LHCN-M2 (cell line): ENCODE measurements around the genes ULK3 and SCAMP2.

DNA sequence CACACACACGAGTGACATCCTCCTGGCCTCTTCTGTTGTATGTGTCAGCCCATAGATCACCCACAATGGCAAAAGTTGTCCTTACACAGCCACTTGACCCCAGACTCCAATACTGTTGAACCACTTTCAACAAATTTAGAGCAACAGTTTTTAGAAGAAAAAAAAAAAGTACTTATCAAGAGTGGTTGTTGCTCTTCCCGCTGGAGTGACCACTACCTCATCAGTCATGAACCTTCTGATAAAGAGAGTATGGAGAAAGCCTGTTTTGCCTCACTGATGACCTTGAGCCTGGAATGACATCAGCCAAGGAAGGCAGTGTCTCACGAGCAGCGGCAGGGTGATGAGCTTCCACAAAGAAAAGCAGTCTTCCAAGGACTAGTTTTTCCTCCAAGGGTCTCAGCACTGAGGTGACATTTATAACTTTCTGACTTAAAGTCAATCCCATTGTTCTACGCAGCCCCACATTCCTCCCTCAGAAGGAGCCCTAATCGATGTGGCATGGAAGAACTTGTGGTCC is 1.6 kb upstream of the CYP11A1 start:
- RAMPAGE, long total RNA: no peak

GRCh38 chr15:74383630-74384570 is 16.5 kb upstream of the CYP11A1 start:
- RAMPAGE, long total RNA: no peak

DNA sequence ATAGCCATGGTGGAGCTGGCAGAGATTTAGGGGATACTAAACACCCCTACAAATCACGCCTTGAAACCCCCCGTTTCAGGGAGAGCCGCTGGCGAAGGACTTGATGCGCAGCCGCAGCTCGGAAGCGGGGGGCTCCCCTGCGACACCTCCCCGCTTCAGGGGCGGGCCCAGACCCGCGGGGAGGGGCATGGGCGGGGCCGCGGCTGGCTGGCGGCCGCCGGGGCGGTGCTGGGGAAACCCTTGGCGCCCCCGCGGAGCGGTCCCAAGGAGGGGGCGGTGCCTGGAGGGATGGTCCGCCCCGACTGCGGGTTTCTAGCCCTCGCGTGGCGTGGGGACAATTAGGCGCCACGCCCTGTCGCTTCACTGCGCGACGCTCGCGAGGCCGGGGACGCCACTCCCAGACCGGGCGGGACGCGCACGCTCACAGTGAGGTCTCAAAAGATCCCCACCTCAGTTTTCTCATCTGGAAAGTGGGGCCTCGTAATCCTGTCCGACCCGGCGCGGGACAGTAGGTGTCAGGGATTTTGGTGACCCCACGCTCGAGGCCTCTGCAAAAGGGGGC is 1.0 kb upstream of the CLK3 start:
- RAMPAGE, long total RNA: no peak

DNA sequence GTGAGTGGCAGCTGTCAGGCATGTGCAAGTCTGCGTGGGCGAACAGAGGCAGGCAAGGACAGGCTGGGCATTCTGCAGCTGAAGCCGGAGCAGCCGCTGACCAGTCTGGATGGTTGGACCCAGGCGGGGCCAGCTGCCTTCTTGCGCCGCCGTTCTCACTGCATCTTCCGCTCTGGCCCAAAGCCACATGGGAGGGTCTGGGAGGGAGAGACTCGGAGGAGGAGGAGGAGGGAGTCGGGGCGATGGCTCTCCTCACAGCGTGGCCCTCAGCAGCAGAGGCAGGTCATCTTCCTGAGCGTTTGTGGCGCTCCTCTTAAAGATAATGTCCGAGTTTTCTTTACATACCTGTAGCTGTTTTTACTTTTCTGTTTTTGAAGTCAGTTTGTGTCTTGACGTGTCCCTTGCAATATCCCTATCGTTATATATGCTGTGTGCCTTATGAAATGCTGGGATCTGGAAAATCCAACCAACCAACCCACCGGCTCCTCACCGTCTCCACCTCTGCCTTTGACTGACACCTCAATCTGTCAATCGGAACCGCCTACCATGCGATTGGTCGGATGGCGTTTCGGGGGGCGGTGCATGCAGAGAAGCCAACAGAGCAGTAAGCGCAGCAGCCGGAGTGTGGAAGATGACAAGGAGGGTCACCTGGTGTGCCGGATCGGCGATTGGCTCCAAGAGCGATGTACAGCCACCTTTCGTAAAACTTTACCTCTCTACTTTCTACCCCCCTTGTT is 6.1 kb downstream of the CLK3 start:
- RAMPAGE, long total RNA: no peak

GRCh38 chr15:74625845-74626397 is 10.3 kb downstream of the CLK3 start:
- RAMPAGE, long total RNA: no peak

DNA sequence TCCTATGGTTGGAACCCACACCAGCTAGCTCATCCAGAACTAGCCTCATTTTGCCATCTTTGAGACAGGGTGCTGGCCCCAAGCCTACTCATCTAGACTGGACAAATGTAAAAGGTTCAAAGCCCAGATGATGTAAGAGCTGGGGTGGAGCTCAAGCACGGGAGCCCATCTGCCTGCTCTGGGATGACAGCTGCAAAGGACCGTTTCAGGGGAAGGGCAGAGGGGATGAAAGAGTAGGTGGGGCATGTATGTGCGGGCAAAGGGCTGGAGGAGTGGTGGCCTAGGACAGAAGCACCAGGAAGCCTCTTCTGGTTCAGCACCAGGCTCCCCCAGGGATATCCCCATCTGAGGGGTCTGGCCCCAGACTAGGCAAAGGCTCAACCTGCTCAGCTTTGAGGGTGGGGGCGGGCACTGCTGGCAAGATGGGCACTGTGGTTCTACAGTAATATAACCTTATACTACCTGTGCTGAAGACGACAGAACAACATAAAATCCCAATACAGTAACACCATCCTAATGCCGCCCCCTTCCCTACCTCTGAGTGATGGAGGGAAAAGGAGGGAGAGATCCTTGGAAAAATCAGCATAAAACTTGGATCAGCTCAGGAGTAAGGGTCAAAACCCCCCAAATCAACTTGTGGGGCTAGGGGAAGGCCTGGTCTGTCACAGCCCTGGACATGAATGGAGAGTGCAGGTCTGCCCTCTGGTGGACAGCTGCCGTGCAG is 16.0 kb downstream of the CLK3 start:
- RAMPAGE, long total RNA: no peak

DNA sequence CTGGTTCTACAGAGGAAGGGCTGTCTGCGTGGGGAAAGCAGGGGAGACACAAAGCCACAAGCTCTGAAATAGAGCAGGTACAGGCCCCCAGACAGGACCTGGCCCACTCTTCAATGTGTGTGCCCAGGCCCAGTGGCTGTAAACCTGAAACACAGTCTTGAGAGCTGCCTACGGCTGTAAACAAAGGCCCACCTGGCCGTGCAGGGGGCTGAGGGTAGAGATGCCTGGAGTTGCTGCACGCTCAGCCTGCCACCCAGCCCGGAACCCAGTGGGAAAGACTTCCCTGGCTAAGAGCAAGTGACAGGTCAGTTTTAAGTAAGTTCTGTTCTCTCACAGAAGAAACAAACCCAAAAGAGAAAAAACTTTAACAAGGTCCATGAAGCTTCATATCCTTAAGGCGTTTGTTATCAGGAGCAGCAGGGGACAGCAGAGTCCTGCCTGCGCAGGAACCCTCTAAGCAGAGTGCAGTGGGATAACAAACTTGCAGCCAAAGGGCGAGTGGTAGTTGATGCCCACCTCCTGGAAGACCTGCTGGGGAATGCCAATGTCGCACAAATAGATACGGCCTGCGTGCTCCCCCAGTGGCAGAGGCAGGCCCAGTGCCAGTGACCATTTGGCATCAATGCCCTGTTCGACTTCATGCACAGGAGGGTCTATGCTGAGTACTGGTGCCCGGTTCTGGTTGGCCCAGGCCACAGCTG is 16.7 kb downstream of the CLK3 start:
- RAMPAGE, long total RNA: no peak

- RAMPAGE, long total RNA: no peak
These were observed 4.6 kb upstream of the CSK start for GRCh38 chr15:74776870-74778050.

DNA sequence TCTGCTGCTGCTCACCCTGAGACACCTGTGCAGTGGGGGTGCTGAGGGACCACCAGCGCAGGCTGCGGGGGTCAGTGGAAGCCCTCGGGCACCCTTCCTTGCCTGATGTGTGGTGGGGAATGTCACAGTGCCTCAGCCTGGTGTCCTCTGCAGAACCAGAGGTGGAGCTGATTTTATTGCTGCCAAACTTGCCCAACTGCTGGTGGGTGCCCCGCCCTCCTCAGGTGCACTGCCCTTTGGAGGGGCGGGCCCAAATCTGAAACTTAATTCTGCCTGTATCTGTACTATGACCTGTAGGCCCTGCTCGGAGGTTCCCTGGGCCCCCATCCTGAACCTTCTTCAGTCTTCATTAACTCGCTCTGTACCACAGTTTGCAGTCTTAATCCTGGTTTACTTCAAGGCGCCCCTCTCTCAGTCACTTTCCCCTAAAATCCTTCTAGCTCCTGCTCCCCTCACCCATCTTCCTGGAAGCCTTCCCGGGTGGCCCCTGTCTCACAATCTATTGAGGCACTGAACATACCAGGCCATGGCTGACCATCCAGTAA is 7.5 kb downstream of the CSK start:
- RAMPAGE, long total RNA: no peak

DNA sequence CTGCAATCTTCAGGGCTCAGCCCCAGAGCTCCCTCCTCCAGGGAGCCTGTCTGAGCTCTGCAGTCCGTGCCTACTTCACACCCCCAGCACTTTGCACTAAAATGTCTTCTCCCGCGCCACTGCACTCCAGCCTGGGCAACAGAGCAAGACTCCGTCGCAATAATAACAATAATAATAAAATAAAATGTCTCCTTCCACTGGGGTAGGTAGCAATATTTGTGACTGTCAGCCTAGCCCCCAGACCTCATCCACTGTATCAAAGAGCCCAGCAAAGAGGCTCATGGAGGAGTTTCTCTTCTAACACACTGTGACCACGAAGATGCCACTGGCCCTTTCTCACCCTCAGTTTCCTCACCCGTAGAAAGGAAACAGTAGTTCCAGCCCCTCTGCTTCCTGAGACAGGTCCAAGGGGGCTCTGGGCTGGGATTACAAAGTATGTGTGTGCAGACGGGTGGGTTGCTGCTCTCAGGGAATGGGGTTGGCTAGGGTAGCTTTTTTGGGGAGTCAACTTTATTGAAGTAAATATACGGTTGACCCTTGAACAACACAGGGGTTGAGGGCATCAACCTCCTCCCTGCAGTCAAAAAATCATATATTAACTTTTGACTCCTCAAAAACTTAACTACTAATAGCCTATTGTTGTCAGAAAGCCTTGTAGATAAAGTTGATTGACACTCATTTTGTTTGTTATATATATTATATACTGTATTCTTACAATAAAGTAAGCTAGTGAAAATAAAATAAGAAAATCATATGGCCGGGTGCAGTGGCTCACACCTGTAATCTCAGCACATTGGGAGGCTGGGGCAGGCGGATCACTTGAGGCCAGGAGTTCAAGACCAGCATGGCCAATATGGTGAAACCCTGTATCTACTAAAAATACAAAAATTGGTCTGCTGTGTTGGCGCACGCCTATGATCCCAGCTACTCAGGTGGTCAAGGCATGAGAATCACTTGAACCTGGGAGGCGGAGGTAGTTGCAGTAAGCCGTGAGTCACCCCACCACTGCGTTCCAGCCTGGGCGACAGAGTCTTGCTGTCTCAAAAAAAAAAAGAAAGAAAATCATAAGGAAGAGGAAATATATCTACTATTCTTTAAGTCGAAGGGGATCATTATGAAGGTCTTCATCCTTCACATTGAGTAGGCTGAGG is 13.7 kb downstream of the CSK start:
- RAMPAGE, long total RNA: no peak

- RAMPAGE, long total RNA: no peak
These were observed at the start of gene ULK3 for GRCh38 chr15:74842265-74843436. TSS of gene ULK3 (minus strand) at chr15:74843156.

GRCh38 chr15:74872669-74873644 is at the start of gene SCAMP2:
TSS of gene SCAMP2 (minus strand) at chr15:74873365.
- RAMPAGE, long total RNA: start-site peak on the minus strand at chr15:74873345-74873351, 30 reads

DNA sequence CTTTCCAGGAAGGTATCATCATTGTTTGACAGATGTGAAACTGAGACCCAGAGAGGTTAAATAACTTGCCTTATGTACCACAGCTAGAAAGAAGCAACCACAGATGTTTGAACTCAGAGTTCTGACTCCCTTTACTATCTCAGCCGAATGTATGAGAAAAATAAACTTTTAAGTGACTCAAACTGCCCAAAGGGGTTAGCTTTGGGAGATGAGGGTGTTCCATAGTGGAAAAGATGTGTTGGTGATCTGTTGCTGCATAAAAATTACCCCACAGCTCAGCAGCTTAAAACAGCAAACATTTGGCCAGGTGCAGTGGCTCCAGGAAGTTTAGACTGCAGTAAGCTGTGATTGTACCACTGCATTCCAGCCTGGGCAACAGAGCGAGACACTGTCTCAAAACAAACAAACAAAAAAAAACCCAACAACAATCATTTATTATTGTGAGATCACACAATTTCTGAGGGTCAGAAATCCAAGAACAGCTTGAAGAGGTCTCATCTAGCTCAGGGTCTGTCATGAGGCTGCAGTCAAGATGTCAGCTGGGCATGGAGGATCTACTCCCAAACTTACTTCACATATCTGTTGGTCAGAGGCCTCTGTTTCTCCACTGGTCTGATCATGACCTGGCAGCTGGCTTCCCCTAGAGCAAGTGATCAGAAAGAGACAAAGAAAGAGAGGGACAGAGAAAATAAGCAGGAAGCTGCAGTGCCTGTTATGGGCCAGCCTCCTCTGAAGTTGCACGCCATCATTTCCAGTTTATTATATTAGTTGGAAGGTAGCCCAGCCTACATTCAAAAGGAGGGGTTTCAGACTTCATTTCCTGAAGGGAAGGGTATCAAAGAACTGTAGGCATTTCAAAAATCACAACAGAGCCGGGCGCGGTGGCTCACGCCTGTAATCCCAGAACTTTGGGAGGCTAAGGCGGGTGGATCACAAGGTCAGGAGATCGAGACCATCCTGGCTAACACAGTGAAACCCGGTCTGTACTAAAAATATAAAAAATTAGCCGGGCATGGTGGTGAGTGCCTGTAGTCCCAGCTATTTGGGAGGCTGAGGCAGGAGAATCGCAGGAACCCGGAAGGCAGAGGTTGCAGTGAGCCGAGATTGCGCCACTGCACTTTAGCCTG is 4.9 kb upstream of the RPP25 start:
- RAMPAGE, long total RNA: no peak

DNA sequence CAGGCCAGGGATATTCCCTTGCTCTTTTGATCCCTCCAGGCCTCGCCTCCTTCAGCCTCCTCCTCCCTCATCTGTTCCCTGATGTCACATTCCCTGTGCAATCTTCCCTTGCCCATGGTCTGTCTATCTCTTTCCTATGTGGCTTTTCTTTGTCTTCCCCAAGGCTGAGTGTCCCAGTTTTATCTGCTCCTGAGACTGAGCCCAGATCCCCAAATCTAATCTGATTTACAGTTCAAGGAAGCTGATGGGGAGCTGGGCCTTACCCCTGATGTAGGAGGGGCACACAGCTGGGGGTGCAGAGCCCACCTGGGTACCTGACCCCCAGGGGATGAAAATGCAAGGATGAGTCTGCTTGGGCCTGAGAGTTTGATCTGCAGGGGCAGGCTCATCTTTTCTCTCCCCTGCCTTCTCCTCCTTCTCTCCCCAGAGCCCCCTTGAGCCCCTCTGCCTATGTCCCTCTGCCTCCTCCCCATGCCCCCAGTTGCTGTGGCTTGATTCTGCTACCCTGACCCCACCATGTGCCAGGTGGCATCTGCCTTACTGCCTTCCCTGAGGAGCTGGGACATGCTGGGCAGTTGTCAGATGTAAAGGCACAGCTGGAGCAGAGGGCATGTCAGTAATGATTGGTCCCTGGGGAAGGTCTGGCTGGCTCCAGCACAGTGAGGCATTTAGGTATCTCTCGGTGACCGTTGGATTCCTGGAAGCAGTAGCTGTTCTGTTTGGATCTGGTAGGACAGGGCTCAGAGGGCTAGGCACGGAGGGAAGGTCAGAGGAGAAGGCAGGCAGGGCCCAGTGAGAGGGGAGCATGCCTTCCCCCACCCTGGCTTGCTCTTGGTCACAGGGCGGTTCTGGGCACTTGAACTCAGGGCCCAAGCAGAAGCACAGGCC is 3.6 kb upstream of the PPCDC start:
- RAMPAGE, long total RNA: no peak

DNA sequence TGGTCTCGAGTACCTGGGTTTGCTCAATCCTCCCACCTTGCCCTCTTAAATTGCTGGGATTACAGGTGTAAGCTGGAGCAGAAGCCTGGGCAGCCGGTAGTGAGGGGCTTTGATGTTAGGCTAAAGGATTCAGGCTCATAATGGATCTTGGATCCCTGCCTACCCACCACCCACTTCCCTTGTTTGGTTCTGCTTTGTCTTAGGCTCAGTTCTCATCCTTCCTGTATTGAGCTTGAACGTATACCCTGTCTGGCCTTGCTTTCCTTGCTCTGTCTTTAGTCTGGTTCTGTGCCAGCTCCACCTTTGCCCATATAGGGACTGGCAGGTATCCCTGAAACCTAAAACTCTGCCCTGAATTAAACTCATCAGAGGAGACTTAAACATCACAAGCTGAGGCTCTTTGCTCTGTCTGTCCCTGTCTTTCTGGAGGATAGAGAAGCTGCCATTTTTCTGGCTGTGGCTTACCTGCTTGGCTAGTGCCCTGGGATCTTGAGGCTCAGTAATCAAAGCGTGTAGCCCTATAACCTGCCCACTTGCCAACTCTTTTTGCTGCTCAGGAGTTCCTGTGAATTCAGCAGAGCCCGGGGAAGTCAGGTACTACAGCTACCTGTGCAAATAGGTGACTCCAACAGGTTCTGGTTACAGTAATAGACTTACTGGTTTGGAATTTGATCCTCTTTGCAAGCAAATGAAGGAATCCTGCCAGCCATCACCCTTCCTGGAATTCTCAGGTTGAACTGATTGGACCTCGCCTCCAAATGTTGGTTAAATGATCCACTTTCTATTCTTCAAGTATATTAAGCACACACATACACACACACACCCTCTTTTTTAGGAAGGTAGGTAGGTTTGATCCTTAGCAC is 2.0 kb downstream of the PPCDC start:
- RAMPAGE, long total RNA: no peak

GRCh38 chr15:75042900-75043504 is 19.6 kb downstream of the PPCDC start:
- RAMPAGE, long total RNA: no peak

DNA sequence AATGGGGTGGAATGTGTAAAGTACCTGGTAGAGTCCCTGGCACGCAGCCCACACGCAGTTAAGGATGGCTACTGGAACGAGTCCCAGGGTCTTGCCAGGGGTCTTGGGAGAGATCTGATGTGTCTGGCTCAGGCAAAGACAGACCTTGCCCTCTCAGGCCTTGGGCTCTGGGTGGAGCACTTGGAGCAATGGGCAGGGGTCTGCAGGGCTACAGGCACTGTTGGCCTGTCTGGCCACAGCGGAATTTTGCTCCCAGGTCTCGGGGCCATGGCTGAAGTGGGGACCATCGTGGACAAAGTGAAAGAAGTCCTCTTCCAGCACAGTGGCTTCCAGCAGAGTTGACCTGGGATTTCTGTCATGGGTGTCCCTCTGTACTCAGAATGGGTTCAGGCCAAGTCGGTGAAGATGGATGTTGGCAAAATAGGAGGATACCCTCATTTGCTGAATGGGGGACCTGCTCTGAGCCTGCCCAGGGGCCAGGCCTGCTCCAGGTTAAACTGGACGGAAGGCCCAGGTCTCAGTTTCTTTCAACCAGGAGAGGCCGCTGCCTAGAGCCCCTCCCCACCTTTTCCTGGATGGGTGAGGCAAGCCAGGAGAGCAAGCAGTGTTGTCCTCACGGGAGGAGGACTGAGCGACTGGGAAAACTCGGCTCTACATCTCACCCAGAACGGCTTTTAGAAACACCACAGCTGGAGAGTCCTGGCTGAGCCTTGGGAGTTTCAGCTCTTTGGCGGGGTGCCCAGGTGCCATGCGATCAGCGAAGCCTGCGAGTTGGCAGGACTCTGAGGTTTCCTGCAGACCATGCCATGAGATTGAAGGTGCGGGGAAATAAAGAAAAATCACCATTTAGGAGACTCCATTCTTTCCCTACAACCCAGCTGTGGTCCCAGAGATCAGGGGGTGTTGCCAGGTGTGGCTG is 25.8 kb downstream of the PPCDC start:
- RAMPAGE, long total RNA: no peak

DNA sequence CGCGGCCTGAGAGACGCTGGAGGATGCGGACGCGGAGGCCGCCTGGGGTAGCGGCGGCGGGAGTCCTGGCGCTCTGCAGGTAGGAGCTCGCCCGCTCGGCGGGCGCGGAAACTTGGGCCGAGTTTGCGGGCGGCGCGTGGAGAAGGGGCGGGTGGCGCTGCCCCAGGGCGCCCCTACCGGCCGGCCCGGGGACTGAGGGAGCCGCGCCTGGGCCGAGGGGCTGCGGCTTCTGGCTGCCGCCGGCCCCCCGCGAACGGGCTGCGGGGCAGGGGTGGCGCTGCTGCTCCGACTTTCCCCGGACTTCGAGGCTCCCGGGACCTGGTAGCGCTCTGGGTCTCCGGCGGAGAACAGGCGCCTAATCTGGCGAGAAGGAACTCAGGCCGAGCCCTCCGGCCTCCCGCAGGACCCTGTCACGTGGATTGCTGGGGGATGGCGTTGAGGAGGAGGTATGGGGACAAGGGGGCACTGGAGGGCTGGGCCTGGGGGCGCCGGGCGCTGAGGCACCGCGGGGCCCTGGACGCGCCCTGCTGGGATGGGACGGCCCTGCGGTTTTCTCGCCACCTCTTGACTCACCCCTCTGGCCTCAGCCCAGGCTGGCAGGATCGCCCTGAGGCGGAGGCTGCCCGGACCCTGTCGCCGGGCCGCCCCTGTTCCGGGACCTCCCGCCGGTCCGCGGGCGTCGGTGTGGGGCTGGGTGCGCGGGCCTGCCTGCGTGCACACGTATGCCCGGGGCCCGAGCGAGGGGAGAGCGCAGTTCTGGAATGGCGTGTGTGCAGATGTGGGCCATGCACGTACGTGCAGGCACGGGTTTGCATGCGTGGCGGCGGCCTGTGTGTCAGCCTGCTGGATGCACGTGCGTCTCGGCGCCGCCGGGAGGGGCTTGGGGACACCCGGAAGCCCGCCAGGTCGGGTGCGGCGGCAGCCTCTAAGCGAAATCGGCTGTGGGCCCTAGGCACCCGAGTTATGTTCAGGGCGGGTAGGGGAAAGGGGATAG is 596 bp downstream of the C15orf39 start:
- RAMPAGE, long total RNA: no peak

- RAMPAGE, long total RNA: no peak
These were observed 884 bp downstream of the NEIL1 start for GRCh38 chr15:75347760-75348085.

- RAMPAGE, long total RNA: no peak
These were observed 1.7 kb downstream of the NEIL1 start for GRCh38 chr15:75348086-75349309.